A375 (cell line): ENCODE data around the genes GOLT1A and TMEM81.

DNA sequence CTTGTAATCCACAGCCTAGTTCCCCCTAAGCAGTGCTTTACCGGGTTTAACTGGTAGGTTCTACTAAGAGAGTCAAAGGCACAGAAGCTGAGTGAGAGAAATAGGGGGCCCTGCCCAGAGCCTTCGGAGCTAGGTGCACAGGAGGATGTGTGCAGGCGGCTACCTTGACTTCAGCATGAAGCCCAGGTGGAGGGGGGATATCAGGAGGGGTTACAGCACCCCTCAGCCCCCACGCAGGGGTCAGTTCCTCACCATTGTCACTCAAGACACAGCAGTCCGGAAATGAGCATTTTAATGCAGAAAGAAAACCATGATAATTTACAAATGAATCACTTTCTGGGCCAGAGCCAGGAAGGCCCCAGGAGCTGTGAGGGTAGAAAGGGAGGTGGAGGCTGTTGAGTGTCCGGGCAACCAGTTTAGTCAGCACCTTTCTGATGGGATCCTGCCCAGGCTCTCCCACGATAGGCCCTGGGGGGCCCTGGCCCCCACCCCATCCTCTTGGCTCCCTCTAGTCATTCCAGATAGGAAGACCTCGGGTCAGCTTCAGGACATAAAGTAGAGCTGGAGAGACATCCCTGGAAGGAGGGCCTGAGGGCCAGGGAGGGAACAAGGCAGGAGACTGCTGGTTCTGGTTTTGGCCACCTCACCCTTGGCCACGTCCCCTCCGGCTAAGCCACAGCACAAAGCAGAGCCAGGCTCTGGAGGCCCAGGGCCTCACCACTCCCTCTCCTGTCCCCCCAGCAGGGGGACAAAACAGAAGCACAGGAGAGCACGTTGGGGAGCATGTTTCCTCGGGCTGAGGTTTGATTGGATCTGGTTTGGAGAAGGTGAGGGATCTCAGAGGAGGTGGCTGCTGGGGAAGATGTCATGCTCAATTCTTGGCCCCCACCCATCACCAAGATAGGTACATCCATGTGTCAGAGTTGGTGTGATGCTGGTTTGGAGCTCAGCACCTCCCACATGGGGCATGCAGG, 20.8 kb downstream of the ETNK2 start:
- RAMPAGE, long total RNA, result no peak

- RAMPAGE, long total RNA, result no peak
Measured at GRCh38 chr1:204213567-204214763, at the start of gene GOLT1A. Gene GOLT1A (minus strand): TSS chr1:204213988.

DNA sequence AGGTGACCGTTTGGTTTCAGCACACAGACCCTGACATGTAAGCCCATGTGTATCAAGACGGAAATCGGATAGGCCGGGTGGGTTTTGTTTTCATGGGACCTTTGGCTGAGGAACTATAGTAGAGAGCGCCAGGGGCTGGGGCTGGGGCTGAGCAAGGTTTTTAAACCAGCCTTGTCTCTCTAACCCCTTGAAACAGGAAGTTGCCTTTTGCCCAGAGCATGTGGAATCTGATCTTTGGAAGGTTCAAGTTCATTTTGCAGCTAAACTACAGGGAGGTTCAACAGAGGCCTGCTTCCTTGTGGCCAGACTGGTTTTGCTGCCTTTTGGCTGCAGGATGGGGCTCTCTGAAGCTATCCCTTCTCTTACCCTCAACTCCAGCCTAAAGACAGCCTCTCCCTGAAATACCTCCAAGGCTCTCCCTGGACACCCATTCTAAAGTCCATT, 12.5 kb upstream of the GOLT1A start:
- RAMPAGE, long total RNA, result no peak

DNA sequence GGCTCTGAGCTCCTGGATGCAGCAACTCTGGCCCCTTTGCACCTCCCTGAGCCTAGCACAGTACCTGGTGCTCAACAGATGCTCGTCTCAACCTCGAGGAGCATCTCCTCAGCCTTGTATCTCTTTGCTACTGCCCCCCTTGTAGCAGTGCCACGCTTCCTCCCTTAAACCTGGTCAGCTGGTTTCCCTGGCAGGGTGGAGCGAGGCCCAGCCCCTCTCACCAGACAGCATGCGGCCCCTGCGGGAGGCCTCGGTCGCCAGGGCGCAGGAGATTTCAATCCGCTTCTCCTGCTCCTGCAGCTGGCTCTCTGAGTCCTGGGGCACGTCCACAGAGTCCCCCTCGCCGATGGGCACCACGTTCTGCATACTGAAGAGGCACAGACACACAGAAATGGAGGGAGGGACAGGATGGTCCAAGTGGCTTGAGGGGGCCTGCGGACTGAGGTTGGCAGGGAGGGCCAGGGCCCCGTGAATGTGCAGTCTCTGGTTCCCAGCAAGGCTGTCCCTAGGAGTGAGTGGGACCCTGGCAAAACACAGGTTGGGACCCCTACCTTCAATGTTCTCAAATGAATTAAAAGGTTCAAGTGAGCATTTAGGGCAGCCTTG, 14.2 kb upstream of the GOLT1A start:
- RAMPAGE, long total RNA, result no peak

DNA sequence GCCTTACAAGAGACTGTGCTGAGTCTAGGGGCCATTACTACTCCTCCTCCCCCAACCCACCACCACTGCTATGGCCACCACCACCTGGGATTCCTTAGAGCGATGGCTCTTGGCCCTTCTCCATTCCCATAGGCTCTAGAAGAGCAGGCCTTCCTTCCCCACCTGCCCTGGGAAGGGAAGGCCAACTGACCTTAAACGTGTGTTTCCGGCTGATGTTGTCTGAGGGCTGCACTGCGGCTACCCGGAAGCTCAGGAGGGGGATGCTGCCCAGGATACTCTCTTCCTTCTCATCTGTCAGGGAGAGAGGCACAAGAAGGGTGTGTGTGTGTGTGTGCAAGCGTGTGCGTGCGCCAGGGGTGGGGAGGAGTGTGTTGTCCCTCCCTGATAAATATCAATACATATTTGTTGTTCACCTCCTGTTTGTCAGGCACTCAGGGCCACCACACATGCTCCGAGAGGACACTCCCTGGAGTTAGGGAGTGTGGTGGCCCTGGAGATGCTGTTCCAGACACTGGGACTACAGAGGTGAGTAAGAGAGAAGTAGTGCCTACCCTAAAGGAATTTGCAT, 51.0 kb upstream of the GOLT1A start:
- RAMPAGE, long total RNA, result no peak

GRCh38 chr1:204277536-204278147, 63.9 kb upstream of the GOLT1A start:
- RAMPAGE, long total RNA, result no peak

- RAMPAGE, long total RNA, result no peak
Measured at GRCh38 chr1:204292546-204293012, 67.2 kb downstream of the PLEKHA6 start.

DNA sequence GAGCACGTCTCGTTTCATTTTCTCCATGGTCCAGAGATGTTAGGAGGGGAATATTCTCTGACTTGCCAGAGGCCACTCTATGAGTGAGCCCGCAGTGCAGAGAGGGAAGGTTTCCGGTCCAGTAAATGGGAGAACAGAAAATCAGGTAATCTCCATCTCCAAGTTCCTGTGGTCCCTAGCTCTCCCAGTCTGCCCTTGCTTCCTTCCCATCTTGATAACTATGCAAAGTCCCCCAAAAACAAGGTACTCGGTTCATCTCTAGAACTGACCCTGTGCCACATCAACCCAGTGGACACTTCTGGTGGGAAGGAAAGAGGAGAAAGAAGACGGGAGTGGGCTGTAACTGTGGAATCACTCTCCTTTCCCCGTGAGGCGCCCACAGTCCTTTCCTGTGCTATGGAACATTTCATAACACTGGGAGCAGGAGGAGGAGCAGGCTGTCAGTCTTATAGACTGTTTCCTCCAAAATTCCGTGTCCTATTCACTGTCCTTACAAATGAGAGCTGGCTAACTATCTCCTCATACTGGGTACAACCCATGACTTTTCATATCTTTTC, 40.8 kb downstream of the PLEKHA6 start:
- RAMPAGE, long total RNA, result no peak

GRCh38 chr1:204365020-204365219, 5.2 kb upstream of the PLEKHA6 start:
- RAMPAGE, long total RNA, result no peak

- RAMPAGE, long total RNA, result no peak
Measured at GRCh38 chr1:204448455-204448967, 36.9 kb upstream of the PPP1R15B start.

- RAMPAGE, long total RNA, result no peak
Measured at GRCh38 chr1:204453059-204453703, 41.4 kb downstream of the PIK3C2B start.

DNA sequence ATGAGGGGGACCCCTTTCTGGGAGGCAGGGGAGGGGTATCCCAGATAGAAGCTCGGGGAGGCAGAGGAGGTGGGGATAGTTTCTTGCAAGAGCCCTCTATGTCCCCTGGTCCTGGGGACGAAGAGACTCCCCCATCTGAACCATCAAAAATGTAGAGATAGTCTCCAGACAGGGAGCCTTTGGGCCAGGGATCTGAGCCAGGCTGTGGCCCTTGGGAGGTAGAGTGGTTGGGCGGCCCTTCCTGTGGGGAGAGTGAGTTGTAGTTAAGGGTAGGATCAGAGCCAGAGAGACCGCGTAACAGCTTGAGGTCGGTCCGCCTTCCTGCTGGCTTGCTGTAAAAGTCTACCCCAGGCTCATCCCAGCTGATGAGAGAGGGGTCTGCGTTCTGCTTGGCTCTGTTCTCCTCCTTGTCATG, 25.3 kb downstream of the PIK3C2B start:
- RAMPAGE, long total RNA, result no peak

- RAMPAGE, long total RNA, result no peak
Measured at GRCh38 chr1:204477301-204477825, 17.2 kb downstream of the PIK3C2B start.

DNA sequence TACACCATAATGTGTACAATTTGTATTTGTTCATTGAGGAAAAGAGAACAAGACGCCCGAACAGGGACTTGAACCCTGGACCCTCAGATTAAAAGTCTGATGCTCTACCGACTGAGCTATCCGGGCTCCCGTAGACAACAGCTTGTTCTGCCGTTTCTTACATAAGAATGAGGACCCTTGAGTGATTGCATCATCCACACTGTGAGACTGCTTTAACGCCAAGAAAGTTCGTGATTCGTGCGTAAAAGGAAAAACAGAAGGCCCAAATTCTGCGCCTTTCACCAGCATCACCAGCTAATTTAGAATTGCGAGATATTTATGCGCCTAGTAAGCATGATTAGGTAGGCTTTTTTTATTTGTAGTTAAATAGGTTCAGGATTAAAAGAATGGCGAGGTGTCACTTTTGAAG, 9.2 kb upstream of the MDM4 start:
- RAMPAGE, long total RNA, result no peak

- RAMPAGE, long total RNA, result no peak
Measured at GRCh38 chr1:204684173-204685280, 1.0 kb downstream of the LRRN2 start.

GRCh38 chr1:204806851-204807138, 21.7 kb upstream of the NFASC start:
- RAMPAGE, long total RNA, result no peak

GRCh38 chr1:204821806-204822243, 6.6 kb upstream of the NFASC start:
- RAMPAGE, long total RNA, result no peak

DNA sequence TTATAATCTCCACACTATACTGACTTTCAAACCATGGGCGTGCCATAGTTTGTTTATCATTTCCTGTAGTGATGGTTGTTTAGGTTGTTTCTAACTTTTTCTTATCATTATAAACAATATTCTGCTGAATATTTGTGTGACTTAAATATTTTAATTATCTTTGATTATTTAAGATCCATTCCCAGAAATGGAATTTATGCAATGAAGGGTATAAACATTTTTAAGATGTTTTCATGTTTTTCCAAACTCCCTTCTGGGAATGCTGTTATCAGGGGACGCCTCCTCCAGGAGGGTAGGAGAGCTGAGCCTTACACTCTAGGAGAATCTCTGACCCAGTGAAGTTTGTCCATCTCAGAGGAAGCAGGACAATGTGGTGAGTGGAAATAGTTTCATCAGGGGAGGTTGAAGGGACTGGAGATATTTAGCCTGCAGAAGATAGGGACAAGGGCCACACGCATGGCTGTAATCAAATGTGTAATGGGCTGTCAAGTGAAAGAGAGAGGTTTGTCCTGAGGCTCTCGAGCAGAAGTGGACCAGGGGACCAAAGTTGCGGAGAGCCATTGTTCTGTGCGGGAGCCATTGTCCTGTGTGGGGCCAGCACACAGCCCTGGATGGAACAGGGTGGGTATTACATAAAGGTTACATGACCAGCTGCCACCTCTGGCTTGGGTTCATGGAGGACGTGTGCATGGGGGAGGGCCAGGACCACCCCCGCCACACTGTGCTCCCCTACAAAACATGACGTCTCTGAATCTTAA, 41.5 kb downstream of the NFASC start:
- RAMPAGE, long total RNA, result no peak

DNA sequence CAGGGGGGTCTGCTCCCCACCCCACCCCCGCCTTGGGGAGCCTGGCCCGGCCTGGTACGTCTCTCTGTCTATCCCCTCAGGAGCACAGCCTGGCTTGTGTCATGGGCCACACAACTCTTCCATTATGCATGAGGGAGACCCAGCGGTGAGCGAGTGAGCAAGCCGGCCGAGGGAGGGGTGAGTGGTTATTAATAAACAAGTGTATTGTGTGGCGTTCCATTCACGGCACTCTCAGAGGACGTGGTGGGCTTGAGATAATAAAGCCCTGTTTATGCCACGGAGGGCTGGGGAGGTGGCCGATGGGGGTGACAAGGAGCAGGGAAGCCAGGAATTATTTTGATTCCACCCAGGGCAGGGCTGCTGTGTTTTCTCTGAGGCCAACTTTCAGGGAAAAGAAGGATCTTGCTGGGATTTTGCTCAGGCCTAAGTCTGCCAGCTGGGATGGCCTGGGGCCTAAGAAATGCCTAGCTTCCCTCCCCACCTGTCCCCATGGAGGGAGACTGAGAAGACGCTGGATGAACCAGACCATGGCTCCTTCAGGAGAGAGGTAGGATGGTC, 42.2 kb downstream of the NFASC start:
- RAMPAGE, long total RNA, result no peak

DNA sequence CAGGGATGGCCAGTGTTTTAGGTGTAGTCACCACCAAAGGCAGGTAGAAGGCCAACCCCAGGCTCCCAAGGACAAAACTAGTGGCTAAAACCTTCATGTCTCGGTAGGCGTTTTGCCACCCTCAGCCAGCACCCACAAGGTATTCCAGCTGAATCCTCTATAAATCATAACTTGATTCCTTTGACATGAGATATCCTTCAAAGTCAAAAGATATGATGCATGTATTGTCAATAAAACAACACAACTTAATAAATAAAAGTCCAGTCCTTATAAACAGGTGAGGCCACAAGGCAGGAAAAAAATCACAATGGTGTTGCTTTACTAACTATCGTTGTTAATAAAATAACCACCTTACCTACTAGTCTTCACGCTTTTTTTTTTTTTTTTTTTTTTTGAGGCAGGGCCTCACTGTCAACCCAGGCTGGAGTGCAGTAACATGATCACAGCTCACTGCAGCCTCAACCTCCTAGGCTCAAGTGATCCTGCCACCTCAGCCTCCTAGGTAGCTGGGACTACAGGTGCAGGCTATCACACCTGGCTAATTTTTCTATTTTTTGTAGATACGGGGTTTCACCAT, at the start of gene TMEM81:
Gene TMEM81 (minus strand): TSS at position 237 of the 577 bp plus-strand sequence.
- RAMPAGE, long total RNA, result no peak